Osteocyte (in vitro differentiated cells): Measurements from ENCODE around the gene FAM20C.

DNA sequence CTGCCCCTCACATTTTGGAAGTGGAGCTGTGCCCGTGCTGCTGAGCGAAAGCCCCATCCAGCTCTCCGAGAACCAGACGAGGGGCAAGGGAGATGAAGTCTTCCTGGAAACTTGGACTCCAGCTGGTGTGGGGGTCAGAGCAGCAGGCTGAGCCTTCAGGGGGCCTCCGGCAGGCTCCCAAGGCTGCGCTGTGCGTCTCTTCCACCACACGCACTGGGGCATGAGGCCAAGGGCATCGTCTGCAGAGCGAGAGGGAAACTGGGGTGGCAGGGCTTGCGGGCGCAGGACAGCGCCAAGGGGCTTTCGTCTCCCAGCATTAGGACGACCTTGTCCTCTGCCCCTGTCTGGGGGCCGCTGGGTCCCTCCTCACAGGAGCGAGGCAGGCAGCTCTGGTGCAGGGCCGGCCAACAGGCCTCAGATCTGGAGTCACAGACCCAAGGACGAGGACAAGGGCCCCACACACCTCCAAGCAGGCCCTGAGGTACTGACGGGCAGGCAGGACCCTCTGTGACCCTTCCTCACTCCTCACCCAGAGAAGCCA lies 108.3 kb upstream of the FAM20C start:
- PRO-cap, result no peak

DNA sequence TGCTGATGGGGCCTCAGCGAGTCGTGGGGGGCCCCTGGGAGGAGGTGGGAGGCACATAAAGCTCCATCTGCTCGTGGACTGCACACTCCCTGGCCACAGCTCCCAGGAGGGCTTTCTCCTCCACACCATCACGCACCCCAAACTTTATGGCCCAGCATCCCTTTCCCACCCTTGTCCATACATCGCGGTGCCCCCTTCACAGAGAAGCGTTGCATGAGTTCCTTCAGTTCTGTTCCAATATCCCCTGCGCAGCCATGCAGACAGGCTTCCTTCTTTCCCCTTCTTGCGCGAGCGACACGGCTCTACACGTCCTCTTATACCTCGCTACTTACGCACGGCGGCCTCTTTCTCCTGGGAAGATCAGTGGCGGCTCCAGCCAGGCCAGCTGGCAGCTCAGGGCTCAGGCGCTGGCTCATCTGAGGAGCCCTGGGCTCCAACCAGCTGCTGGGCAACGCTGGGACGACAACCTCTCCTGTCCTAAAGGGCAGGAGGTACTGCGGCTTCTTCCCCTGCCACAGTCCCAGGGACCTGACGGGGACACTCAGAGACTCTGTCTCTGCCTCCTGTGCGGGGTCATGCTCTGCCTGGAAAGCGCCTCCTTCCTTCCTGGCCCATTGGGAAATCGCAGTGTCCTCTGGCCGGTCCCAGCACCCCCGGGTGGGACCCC lies 5.2 kb upstream of the FAM20C start:
- PRO-cap, result no peak

DNA sequence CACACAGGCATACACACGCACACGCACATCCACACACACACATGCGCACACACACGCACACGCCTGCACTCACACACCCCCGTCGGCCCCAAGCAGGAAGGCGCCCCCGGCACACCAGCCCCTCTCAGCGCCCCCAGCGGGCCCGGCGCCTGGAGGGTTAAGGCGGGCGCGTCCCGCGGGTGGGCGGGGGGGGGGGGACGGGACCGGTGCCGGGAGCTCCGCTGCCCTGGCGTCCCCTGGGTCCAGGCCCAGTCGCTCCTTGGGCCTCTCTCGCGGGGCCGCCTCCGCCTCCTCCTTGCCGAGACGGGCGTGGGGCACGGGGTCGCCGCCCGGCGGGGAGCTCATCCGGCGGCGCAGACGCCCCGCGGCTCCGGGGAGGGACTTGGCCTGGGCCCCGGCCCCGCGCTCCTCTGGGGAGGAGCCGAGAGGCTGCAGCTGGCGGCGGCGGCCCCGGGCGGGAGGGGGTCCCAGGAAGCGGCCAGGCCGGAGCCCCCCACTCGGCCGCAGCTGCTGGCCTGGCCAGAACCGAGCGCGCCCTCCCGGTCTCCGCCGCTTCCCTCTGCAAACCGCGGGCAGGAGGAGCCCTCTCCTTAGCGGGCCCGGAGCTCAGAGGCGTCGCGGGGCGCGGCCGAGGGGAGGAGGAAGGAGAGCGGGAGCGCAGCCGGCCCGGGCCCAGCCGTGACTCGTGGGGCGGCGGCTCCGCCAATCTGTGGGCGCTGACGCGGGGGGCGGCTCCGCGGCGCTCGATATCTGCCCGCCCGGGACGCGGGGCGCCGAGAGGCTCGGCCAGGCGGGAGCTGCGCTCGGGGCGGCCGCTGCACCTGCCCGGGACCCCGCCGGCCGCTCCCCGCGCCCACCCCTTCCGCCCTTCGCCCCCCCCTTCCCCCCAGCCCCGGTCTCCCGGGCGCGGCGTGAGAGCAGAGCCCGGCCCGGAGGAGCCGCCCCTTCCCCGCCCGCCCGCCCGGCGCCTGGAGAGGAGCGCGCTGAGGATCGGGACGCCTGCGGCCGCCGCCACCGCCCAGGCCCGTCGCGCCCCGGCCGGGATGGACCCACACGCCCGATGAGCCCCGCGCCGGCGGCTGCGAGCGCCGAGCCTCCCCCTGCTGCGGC lies at the start of gene FAM20C:
Gene FAM20C, plus strand, starts transcription at position 776 of the 1,110 bp plus-strand sequence.
- PRO-cap, result bidirectional peak, plus-strand start at position 424 of the sequence, minus-strand start at position 297 of the sequence; bidirectional peak, plus-strand start at position 776 of the sequence, minus-strand start at position 641 of the sequence

GRCh38 chr7:216226-216636 lies 23.9 kb downstream of the FAM20C start:
- PRO-cap, result no peak

DNA sequence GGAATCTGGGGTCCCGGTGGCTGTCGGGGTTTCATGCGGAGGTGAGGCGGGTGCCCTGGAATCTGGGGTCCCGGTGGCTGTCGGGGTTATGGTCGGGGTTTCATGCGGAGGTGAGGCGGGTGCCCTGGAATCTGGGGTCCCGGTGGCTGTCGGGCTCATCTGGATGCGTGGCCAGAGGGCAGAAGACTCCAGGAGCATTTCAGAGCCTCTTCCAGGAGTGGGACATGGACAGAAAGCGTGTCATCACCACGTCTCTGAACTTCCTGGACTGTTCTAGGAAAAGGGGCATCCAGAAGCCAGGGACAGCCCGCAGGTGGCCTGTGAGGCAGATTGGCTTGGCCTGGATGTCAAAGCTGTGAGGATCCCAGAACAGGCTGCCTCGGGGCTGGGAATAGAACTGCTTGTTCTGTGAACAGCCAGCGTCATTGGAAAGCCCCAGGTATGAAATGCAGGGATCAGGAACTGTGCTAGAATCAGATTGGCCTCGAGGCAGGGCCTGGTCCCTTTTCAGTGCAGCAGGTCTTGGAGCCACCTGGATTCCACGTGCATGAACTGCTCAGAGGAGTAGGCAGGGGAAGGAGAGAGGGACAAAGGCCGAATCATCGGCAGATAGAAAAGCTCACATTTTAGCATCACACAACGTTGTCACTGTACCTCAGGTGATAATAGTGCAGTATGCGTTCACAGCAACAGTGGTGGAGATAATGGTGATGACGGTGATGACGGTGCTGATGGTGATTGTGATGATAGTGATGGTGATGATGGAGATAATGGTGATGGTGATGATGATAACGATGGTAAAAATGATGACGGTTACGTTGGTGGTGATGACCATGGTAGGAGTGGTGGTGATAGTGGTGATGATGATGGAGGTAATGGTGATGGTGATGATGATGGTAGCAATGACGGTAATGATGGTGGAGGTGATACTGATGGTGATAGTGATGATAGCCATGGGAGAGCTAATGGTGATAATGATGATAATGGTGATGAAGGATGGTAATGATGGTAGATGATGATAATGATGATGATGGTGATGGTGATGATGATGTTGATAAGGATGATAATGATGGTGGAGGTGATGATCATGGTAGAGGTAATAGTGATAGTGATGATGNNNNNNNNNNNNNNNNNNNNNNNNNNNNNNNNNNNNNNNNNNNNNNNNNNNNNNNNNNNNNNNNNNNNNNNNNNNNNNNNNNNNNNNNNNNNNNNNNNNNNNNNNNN lies 44.8 kb downstream of the FAM20C start:
- PRO-cap, result no peak

- PRO-cap, result no peak
These were observed 33.4 kb upstream of the FOXL3 start for GRCh38 chr7:256238-257294.

- PRO-cap, result no peak
These were observed 4.5 kb downstream of the FOXL3 start for GRCh38 chr7:294342-295077.

GRCh38 chr7:520563-520841 lies 856 bp upstream of the PDGFA start:
- PRO-cap, result no peak

- PRO-cap, result no peak
These were observed 68.2 kb upstream of the PDGFA start for GRCh38 chr7:587702-588429.

DNA sequence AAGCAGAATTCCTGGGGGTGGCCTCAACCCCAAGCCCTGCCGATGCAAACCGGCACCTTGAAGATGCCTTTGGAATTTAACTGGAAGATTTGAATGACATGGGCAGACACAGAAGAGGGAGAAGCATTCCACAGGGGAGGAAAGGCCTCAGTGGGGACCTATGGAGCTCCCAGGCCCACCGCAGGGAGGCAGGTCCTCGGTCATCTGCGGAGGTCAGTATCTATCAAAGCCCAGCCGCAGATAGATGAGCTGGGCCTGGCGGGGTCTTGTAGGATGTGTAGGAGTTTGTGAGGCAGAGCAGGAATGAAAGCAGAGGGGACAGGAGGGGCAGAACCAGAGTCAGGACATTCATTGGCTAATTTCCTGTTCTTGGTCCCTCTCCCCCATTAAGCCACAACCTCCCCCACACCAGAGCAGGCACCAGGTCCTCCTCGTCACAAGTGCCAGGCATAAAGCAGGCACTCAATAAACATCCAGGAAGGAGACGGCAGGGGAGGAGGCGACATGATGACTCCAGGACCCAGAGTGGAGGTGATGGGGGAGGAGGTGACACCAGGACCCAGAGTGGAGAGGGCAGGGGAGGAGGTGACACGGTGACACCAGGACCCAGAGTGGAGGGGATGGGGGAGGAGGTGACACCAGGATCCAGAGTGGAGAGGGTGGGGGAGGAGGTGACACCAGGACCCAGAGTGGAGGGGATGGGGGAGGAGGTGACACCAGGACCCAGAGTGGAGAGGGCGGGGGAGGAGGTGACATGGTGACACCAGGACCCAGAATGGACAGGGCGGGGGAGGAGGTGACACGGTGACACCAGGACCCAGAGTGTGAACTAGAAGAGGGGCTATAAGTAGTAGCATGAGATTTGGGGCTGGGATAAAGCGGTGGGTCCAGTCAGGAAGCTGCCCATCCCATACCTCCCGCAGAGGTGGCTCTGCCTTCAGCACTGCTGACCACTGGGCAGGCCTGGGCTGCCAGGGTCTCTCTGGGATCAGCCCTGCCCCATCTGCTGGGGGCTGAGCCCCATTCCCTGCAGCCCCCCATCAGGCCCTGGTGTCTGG lies 83.8 kb upstream of the PDGFA start:
- PRO-cap, result no peak

- PRO-cap, result no peak
These were observed 92.0 kb upstream of the PDGFA start for GRCh38 chr7:611424-612173.

- PRO-cap, result no peak
These were observed 102.2 kb upstream of the PDGFA start for GRCh38 chr7:621780-622254.

DNA sequence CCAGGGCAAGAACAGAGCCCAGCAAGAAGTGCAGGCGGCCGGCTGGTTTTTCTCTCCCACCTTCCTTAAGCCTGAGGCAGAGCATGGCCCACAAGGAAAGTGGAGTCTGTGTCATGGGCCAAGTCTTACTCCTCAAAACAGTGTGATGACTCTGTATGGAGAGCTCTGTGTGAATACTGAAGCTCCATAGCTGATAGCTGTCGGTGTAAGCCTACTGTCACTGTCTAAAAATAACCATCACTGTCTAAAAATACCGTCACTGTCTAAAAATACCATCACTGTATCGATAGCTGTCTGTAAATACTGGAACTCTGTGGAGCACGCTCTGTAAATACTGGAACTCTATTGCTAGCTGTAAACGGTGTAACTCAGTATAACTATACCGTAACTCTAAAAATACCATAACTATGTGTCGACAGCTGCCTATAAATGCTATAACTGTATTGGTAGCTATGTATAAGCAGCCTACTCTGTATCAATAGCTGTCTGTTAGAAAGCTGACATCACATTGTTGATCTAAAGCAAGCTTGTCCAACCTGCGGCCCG lies 4.0 kb upstream of the PRKAR1B start:
- PRO-cap, result no peak

GRCh38 chr7:768326-769296 lies 41.5 kb upstream of the PRKAR1B start:
- PRO-cap, result no peak

- PRO-cap, result no peak
These were observed 20.5 kb upstream of the GET4 start for GRCh38 chr7:855841-856210.

DNA sequence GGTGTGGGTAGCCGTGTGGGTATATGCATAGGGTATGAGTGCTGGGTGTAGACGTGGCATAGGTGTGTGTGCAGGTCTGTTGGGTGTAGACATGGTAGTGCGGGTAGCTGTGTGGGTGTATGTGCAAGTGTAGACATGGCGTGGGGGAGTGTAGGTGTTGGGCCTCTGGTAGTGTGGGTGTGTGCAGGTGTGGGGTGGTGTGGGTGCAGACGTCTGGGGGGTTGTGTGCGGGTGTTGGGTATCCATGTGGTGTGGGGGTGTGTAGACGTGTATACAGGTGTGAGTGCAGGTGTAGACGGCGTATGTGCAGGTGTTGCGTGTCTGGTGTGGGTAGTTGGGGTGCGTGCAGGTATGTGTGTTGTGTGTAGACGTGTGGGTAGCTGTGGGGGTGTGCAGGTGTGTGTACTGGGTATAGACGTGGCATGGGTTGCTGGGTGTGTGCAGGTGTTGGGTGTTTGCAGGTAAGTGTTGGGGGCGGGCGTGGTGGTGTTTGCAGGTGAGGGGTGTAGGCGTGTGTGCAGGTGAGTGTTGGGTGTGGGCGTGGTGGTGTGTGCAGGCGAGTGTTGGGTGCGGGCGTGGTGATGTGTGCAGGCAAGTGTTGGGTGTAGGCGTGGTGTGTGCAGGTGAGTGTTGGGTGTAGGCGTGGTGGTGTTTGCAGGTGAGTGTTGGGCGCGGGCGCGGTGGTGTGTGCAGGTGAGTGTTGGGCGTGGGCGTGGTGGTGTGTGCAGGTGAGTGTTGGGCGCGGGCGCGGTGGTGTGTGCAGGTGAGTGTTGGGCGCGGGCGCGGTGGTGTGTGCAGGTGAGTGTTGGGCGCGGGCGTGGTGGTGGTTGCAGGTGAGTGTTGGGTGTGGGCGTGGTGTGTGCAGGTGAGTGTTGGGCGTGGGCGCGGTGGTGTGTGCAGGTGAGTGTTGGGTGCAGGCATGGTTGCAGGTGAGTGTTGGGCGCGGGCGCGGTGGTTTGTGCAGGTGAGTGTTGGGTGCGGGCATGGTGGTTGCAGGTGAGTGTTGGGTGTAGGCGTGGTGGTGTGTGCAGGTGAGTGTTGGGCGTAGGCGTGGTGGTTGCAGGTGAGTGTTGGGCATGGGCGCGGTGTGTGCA lies 16.5 kb downstream of the GET4 start:
- PRO-cap, result no peak

GRCh38 chr7:909851-910614 lies 33.7 kb downstream of the GET4 start:
- PRO-cap, result no peak

DNA sequence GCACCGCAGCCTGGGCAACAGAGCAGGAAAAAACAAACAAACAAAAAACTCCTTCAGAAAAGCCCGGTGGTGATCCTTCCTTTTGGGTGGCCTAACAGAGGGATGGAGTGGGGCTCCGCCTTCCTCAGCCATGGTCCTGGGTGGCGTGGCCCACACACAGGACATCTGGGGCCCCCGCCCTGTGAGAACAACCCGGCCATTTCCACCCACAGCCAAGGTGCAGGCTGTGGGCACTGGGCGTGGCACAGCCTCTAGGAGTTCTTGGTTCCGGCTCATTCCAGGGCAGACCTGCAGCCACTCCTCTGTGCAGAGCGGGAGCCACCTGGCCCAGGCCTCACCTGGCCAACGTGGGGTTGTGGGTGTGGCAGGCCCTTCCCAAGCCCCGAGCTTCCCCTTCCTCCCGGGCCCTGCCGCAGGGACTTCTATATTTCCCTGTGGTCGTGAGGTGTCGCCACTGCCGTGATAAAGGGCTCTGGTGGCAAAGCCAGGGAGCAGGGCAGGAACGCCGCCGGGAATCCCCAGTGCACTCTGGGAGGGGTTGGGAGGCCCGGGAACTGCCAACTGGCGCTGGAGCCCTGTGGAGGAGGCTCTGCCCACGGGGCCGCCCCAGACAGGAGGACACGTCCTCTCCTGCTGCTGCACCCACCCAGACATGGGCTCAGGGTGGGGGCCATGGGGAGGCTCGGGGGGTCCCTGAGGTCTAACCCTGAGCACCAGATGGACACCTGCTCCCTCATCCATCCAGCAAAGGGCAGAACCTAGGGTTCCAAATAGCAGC lies 37.7 kb downstream of the GET4 start:
- PRO-cap, result no peak

DNA sequence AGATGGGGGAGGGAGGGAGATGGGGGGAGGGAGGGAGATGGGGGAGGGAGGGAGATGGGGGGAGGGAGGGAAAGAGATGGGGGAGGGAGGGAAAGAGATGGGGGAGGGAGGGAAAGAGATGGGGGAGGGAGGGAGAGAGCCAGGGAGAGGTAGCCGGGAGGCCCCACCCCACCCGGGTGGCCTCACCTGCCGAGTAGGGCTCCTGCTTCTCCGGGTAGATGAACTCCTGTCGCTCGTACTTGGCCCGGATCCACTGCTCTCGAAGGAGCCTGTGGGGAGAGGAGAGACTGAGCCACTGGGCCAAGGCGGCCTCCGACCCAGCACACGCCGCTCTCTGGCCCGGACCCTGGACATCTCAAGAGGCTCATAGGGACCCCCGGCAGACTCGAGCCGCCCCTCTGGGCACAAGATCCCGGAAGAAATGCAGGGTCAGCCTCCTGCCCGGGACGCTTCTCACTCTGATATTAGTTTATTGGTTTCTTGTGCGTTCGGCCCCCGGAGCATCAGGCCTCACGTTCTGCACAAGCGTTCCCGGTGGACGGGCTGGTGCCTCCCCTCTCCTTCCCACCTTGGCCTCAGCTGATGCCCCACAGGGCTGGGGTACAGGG lies 34.6 kb downstream of the ADAP1 start:
- PRO-cap, result no peak

GRCh38 chr7:923261-923778 lies 31.2 kb downstream of the ADAP1 start:
- PRO-cap, result no peak